Cardiac ventricle fibroblast (primary cell): ENCODE measurements around the gene DHX34.

DNA sequence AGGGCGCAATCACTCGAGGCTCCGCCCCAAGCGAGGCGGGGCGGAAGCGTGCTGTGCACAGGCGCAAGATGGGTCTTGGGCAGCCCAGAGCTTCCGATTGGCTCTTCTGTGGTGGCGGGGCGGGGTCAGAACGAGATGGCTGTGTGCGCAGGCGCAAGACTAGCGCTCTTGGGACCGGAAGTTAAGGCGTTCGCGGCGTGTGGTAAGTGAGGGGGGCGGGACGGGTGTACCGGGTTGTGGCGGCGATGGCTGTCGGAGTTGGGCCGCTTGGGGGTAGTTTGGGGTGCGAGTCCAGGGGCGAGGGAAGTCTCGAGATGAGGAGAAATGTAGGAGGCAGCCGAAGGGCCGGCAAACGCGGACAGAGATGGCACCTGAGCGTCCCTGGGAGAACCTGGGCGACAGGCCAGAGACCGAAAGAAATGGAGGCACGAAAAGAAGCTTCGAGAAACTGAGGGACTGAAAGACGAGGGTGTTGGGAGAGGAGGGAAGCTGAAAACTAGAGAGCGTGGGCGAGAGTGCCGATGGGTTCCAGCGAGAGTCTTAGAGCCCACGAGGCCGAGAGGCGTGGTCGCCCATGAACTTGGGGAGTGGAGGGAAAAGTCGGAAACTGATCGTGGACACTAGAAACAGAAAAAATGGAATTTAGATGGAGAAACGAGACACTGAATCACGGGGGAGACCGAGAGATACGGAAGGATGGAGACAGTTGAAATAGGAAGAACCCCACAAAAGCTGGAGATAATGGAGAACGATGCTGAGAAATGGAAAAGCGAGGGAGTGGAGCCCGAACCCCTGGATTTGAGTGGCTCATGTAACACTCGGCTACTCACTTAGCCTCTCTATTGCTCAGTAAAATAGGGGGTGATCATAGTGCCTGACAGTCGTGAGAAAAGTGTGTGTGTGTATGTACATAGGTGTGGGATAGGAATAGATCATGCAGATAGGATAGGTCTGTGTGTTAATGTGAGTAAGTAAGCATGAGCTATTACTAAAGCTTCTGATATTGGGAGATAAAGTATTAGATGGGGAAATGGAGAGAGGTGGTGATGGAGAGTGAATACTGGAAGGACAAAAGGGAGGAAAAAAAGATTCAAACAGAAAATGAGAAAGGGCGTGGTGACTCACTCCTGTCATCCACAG is at the start of gene DHX34:
Gene DHX34 (plus strand): TSS at position 165 of the 1,140 bp plus-strand sequence.
- RAMPAGE, long total RNA: start-site peak on the plus strand centred at position 180 of the sequence, 31 bp wide, 38 and 15 reads in 2 replicates

DNA sequence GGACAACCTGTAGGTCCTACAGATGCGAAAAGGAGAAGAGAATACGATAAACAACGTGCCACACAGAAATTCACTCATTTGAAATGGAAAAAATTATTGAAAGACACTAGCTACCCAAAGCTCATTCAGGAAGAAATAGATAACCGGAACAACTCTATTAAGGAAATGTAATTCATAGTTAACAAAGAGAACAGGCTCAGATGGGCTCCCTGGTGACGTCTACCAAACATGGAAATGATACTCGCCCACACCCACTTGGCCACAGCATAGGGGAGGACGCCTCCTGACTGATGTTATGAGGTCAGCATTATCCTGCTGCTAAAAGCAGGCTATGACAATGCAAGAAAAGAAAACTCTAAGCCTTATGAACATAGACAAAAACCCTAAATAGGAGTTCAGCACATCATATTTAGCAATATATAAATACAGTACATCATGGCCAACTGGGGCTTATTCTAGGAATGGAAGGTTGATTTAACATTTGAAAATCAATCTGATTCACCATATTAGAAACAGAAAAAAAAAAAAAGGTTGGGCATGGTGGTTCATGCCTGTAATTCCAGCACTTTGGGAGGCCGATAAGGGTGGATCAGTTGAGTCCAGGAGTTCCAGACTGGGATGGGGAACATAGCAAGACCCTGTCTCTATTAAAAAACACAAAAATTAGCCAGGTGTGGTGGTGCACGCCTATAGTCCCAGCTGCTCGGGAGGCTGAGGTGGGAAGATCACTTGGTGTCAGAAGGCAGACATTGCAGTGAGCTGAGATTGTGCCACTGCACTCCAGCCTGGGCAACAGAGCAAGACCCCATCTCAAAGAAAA is 34.4 kb downstream of the DHX34 start:
- RAMPAGE, long total RNA: no peak

GRCh38 chr19:47471494-47471712 is 290 bp downstream of the SLC8A2 start:
- RAMPAGE, long total RNA: no peak

GRCh38 chr19:47499963-47500822 is 14.7 kb downstream of the NAPA start:
- RAMPAGE, long total RNA: no peak

DNA sequence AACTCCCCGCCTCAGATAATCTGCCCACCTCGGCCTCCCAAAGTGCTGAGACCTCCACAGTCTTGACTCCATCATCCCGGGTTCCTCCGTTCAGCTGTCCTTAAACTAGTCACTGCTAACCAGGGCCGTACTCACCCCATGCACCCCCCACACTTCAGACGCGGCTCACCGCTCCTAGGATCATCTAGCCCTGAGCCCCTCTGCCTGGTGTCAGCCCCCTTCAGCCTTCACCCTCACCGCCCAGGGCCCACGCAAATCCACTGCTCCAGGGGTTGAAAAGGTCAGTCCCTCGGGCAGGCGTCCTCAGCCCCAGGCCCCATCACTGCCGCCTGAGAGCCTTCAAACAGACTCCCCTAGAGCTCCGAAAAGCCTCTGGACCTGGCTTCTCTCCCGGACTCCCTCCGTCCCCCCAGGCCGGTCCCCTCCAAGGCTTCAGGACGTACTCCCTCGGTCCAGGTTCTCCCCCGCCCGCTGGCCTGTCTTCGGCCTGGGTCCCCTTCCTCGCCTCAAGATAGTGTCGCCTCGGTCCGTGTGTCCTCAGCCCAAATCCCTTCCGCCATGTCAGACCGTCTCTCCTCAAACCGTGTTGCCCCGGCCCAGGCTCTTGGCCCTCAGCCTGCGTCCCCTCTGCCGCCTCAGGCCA is 672 bp downstream of the NAPA start:
- RAMPAGE, long total RNA: no peak

DNA sequence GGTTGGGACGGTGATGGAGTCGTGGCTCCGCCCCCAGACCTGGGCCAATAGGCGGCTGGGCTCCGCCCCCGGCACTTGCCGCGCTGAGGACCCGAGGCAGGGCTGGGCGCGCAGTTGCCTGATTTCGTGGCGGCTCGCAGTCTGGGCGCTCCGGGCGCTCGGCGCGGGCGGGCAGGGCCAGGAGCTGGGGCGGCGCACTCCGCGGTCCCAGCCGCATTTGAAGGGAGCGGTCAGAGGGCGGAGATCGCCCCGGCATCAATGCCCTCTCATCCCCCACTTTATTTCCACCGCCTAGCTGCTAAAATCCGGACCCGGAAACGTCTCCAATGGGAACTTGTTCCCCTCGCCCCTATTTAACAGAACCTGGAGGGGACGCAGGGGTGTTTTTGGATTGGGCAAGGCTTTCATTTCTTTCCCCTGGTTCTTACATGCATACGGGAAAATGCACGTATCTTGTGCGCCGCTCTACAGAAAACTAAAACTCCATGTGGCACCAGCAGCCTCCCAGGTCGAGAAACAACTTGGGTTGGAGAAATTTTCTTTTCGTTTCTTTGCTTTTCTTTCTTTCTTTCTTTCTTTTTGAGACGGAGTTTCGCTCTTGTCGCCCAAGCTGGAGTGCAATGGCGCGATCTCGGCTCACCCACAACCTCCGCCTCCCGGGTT is 8.3 kb upstream of the BICRA start:
- RAMPAGE, long total RNA: no peak

DNA sequence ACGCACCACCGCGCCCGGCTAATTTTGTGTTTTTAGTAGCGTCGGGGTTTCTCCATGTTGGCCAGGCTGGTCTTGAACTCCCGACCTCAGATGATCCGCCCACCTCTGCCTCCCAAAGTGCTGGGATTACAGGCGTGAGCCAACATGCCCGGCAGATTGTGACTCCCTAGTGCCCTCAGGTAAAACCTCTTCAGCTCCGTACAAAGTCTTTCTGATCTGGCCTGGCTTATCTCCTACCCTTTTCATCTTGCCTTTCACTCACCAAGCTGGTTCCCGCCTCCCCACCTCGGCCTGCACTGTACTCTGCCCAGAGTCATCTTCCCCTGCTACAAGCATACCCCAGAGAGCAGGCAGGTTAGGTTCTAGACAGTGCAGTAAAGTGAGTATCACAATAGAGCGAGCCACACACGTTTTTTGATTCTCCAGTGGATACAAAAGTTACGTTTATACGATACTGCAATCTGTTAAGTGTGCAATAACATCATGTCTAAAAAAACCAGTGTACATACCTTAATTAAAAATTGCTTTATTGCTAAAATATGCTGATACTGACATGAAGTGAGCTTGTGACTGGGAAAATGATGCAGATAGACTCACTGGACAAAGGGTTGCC is 15.2 kb downstream of the BICRA start:
- RAMPAGE, long total RNA: no peak

GRCh38 chr19:48064616-48064891 is 20.7 kb upstream of the CABP5 start:
- RAMPAGE, long total RNA: no peak

GRCh38 chr19:48244276-48244723 is 11.4 kb downstream of the CARD8 start:
- RAMPAGE, long total RNA: no peak

- RAMPAGE, long total RNA: no peak
These were observed 1.1 kb upstream of the CARD8 start for GRCh38 chr19:48256818-48257213.

DNA sequence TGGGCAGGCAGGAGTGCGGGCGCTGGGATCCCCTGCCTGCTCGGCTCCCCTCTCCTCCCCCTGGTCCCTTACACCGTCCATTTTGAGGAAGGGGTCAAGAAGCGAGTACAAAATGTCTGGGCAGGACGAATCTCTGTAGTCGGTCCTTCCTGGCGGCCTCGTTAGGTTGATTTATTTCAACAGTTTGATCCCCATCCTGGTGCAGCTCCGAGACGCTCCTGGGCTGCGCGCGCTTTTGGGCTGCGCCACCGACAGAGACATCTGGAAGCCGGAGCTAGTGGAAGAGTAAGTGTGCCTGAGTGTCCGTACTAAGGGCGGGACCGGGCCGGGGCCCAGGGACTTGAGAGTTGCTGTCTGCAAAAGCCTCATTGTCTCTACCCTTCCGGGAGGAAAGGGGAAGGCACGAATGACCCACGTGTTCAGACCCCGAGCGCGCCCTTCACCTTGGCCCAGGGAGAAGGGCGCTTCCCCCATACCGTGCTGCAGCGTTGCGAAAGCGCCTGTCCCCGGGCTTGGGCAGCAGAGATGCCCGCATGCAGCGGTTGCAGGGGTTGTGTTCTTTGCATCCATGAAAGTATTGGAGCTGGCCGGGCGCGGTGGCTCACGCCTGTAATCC is 1.8 kb downstream of the ZNF114 start:
- RAMPAGE, long total RNA: no peak

GRCh38 chr19:48330048-48330761 is 4.9 kb downstream of the EMP3 start:
- RAMPAGE, long total RNA: no peak

DNA sequence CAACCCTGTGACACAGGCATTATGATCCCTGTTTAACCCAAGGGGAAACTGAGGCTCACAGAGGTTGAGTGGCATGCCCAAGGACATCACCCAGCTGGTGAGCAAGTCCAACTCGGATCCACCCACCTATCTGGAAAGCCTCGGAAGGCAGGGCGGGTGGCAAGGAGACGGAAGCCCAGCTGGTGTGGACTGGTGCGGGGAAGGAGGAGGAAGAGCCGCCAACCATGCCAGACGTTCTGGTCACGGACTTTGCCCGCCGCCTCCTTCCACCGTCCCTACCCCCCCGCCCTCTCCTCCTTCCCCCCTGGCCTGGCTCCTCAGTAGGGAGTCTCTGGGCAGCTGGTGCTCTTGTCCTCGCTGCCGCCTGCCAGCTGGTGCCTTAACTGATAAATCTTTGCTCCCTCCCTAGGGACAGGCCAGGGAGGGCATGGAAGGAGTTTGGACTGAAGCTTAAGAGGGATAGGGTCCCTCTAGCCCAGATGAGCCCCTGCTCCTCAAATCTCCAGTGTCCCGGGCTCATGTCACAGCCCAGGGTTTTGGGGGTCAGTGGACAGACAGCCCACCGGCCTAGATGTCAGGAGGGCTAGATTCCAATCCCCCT is 4.8 kb downstream of the SYNGR4 start:
- RAMPAGE, long total RNA: no peak

DNA sequence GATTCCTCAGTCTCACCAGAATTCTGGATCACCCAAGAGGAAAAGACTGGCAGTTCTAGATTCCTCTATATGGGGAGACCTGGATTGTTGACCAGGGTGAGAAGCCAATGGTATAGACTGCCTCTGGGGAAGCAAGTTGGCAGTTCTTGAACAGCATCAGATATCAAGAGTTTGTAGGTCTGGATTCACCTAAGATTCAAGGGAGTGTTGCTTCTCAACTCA is 4.3 kb upstream of the CYTH2 start:
- RAMPAGE, long total RNA: no peak

DNA sequence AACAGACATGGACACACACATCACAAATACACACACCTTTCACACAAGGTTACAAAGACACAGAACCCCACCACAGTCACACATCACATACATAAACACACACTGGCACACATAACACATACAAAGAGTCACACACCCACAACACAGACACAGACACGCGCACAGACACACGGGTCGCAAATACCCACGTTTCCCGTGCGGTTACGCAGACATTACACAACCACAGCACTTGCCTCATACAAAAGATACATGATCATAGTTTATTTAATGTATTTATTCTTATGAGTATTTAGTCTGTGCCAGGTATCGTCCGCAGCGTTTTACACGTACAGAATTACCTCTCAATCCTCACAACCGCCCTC is 1.3 kb upstream of the LMTK3 start:
- RAMPAGE, long total RNA: no peak

GRCh38 chr19:48614137-48614547 is 734 bp downstream of the FAM83E start:
- RAMPAGE, long total RNA: no peak

GRCh38 chr19:48616608-48617555 is 2.0 kb upstream of the FAM83E start:
- RAMPAGE, long total RNA: no peak

DNA sequence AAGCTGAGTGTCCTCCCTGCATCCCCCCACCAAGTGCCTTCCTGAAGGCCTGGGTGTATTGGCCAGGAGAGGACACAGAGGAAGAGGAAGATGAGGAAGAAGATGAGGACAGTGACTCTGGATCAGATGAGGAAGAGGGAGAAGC is 1.9 kb downstream of the PPP1R15A start:
- RAMPAGE, long total RNA: no peak

DNA sequence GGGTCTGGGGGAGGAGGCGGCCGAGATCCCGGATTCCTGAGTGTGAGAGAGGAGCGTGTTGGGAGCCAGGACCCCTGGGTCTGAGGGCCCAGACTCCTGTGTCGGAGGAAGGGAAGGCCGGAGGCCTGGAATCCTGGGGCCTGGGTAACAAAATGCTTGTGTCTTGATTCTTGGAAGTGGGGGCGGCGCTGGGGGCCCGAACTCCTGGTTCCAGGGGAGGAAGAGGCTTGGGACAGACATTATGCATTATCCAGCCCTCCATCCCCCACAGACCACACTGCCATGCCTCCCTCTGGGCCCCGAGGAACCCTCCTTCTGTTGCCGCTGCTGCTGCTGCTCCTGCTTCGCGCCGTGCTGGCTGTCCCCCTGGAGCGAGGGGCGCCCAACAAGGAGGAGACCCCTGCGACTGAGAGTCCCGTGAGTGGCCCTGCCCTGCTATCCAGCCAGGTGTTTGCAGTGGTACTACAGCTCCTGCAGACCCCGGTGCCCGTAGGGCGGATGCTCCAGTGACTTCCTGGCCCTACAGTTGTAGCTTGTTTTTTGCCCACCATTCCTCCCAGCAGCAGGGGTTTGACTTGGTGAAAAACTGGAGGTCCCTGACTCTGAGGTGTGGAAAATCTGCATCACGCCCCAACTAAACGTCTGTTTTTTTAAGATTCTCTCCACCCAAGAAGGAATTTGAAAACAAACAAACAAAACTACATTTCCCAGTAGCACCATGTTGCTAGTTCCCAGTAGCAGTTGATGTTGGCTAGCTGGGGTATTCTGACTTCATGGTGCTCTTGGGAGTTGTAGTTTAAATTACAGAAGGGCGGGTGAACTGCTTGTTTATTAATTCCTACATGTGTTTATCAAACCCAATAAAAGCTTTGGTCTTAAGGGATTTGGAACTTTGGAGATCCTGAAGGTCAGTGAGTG is 662 bp downstream of the NUCB1 start:
- RAMPAGE, long total RNA: no peak

GRCh38 chr19:48962753-48963365 is 2.2 kb upstream of the FTL start:
- RAMPAGE, long total RNA: no peak